RPMI7951 (cell line): ENCODE results near the gene MARCHF5.

- RAMPAGE, long total RNA = no peak
These were observed at the start of gene MARCHF5 for GRCh38 chr10:92290814-92291964. MARCHF5 (plus strand) TSS chr10:92291167.

DNA sequence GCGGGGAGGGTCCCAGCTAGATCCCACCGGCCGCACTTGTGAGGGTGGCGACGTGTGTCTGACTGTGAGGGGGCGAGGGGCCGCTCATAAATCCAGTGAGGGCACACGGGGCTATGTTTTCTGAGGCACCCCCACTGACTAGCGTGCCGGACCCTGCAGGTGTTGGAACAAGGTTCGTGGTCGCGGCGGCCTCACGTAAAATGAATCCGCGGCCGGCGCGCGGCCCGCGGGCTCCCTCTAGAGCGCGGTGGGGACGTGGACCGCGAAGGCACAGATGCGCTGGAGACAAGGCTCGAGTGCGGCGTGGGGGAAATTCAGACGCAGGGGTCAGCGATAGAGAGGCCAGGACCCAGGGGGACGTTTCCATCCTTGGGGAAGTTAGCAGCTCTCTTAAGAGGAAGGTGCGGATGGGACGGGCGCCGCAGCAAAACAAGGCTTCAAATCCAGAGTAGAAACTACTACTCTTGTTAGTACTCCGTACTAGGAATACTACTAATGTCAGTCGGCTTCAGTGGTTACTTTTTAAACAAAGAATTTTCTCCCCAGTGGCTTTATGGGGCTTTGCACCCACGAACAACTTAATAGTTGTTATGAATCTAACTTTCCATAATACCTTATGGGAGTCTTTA is 510 bp upstream of the IDE start:
- RAMPAGE, long total RNA = no peak

GRCh38 chr10:92747468-92748134 is 57.8 kb downstream of the HHEX start:
- RAMPAGE, long total RNA = no peak

DNA sequence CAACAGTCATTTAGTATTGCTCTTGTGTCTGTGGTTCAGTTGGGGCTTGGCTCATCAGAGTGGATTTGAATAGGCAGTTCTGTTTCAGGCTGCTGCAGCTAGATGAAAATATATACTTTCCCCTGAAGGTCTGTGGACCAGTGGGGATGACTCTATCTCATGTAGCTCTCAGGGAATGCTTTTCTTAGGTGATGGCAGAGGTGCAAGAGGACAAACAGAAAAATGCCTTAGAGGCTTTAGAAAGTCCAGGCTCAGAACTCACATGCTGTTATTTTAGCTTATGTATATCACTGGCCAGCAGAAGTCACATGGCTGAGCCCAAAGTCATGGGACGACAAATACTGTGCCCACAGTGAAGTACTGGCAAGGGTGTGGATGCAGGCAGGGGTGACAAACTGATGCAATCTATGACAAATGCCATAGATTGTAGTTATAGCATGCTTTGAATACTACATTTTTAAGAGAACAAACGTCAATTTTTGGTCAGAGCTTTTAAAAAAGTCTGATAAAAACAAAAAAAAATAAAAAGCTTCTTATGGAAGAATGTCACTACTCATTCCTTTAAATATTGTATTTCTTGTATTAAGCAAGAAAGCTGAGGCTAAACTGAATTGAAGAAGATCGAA is 15.0 kb upstream of the EXOC6 start:
- RAMPAGE, long total RNA = no peak

DNA sequence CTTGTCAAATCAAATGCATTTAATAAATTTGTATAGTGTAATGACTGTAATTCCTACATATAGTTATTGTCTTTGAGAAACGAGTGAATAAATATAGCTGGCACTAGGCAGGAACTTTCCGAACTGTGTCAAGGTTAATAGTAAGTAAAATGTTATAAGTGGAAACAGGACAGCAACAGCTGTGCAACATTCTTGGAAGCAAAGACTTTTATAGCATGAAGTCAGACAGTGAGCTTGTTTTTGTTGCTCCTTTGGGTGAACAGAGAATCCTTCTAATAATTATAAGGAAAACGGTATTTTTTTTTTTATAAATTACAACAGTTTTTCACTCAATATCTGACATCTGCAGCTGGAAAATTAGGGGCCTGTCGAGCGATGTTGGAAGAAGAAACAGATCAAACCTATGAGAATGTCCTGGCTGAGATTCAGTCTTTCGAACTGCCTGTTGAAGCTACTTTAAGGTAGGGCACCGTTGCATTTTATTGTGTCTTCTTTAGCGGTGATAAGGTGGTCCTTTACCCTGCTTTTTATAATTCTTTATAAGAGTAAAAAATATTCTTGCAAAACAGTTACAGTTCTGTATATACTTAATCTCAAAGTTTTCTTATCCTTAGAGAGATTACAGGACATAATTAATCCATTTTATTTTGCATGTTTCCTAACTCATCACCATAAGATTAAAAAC is 13.8 kb upstream of the EXOC6 start:
- RAMPAGE, long total RNA = no peak

DNA sequence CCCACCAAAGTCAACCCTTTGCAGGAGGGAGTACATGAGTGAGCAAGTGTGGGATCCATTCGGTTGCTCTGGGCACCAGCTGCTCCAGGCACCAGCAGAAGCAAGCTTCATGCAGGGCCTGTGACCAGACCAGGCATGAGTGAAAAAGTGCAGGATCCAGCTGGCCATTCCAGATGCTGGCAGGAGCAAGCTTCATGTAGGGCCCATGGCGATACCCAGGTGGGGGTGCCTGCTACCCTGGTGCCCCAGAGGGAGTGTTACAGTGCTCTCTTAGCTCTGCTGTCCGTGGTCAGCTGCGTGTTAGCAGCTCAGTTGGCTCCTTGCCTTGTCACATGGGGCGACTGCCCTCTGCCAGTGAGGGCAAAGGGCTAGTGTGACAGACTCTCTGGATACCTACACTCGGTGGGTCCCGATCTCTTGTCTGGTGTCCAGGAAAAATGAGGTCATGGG is 152.1 kb downstream of the CYP26A1 start:
- RAMPAGE, long total RNA = no peak

DNA sequence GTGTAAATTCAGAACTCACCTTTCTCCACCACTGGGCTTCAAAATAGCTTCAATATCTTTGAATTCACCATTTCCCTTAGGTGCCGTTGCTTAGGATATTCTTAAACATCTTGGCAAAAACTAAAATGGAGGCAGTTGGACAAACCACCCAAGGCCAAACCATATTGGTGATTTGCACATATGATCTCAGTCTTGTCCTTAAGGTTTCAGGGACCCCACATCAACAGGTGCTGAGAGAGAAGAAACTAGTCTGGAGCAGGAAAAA is 184.7 kb downstream of the CYP26A1 start:
- RAMPAGE, long total RNA = no peak

DNA sequence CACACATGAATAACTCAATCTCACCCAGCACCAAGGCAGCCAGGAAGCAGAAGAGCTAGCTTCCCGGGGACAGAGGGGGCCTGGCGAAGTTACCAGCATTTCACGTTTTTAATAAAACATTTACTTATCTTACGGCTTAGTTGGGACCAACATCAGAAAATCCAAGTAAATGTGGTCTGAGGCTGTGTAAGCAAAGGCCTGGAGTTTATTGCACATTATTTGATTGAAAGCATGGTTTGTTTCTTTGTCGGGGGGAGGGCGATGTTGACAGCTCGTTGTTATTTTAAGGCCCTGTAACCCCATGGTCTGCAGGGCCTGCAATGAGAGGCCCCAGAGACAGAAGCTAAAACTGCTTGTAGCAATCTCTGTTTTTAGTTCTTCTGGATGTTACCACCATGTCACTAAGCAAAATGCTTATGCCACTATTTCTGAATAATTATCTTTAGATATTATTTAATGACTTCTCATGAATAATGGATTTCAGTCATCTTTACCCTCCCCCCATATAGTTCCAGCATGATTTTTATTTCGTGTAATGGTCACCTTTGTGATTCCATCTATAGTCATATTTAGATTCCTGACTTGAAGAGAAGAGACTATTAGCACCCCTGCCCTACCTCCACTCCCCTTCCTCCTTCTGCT is 88.9 kb downstream of the MYOF start:
- RAMPAGE, long total RNA = no peak

GRCh38 chr10:93445443-93445935 is 36.6 kb downstream of the MYOF start:
- RAMPAGE, long total RNA = no peak

DNA sequence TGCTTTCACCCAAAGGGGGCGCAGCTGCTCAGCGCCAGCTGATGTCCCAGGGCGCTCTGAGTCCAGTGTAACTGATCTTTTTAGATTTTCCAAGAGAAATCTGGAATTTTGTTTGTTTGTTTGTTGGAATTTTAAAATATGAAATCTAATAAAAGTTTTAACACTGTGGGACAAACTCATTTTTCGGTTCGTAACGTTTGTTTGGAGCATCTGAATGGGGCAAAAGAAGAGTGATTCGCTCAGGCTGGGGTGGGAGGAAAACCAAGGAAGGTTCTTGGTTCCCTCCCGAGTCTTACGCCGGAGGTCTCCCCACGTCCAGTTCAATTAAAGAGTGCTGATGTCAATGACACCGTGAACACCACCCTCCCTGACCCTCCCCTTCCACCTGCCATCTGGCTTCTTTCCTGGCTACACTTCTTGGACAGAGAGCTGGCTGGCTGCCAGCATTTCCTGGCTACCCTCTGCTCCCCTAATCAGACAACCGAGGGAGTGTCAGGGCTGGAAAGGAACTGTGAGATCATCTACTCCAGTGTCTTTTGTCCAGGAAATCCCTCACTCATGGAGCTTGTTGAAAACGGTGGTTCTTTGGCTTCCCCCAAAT is 24.2 kb upstream of the FFAR4 start:
- RAMPAGE, long total RNA = no peak

DNA sequence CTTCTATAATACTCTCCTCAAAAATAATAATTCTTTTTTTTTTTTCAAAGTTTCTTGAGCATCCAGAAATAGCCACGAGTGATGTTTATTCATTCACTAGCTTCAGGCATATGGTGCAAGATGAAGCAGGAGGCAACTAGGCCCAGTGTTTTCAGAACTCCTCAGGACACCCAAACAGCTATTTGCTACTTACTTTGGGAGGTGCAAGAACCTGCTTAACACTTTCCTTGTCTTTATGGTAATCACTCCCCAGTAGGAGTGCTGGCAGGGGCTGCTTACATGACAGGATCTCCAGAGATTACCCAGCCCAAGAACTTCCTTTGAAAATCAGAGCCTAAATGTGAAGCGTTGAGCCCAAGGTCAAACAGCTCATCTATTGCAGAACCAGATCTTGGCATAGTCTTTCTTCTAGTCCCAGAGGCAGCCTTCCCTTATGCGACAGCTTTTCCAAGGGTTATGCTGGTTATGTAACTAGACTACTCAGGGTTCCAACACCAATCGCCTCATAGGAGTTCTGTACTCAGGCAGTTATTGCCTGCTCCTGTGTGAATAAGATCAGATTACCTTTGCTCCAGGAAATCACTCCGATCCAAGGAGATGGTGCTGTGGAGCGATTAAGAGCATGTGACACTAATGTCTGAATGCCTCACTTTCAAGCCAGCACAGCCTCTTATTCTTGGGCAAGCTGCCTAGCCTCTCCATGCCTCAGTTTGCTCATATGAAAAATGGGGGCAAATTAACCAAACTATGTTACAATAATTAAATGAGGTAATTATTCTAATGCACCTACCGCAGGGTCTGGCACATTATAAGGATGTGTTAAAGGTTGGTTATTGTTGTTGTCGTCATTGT is 8.5 kb upstream of the LGI1 start:
- RAMPAGE, long total RNA = no peak

DNA sequence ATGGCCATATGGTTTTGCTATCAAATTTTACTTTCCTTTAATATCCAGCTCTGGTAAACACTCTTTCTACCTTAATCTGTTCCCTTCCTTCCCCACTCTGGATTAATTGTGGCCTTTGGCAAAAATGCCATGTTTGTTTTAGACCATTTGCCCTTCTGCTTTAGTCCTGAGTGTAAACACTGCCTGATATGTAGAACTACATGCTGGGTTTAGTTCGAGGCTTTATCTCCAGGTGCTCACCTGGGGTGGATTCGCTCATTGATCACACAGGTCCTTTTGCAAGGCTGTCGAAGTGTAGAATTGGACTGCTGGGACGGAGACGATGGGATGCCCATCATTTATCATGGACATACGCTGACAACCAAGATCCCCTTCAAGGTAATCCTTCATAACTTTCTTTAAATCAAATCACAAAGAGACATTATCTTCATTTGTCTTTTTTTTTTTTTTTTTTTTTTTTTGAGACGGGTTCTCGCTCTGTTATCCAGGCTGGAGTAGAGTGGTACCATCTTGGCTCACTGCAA is 94.0 kb downstream of the NOC3L start:
- RAMPAGE, long total RNA = no peak

- RAMPAGE, long total RNA = no peak
These were observed 1.2 kb downstream of the NOC3L start for GRCh38 chr10:94361485-94361934.

DNA sequence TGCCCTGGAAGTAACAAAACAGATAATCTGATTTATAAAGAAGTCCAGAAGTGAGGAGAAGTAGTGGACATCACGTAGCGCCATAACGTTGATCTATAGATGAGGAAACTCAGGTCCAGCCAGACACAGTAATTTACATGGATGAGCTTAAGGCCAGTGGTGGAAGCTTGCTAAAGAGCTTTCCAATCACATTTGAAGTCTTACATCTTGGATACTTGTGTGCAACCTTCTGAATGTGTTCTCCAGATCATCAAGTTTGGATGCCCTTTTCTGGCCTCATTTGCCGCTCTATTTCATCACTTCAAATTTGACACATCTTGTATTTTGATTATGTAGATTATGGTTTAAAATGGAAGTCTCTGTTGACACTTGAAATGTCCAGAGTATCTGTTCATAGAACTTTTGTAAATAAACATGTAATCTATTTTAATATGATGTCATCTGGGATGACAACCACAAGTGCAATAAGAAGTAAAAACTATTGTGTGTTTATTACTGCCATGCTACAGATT is 30.2 kb downstream of the CYP2C8 start:
- RAMPAGE, long total RNA = no peak

DNA sequence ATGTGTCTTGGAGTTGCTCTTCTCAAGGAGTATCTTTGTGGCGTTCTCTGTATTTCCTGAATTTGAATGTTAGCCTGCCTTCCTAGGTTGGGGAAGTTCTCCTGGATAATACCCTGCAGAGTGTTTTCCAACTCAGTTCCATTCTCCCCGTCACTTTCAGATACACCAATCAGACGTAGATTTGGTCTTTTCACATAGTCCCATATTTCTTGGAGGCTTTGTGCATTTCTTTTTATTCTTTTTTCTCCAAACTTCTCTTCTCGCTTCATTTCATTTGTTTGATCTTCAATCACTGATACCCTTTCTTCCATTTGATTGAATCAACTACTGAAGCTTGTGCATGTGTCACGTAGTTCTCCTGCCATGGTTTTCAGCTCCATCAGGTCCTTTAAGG is 6.2 kb downstream of the CYP2C8 start:
- RAMPAGE, long total RNA = no peak

GRCh38 chr10:95066820-95068054 is 2.1 kb downstream of the CYP2C8 start:
- RAMPAGE, long total RNA = no peak

DNA sequence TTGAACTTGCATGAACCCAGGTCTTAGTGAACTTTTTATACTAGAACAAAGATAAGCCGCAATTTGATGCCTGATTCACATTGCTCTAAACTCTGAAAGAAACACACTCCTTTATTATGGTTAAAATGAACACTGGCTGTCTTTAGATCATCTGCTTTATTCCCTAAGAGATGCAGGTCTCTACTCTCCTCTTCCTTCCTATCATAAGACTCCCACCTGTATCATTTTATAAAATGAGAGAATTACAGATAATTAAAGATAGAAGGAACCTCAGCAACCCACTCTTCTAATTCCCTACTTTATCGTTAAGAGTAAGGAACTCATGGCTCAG is 47.8 kb upstream of the CYP2C8 start:
- RAMPAGE, long total RNA = no peak

DNA sequence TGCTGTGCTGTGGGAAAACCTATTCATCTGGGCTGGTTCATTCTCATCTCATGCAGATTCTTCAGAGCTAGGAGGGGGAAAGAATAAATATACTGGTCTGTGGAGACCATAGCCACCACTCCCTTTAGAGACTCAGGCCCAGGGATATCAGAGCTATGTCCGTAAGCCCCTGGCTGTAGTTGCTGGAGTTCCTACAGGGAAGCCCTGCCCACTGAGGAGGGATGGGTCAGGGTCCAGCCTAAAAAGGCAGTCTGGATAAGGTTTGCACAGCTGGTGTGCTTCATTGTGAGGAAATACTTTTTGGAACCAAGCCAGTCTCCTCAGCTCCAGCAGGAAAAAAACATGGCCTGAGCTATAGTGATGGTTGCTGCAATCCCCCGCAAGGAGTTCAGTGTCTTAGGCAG is 52.5 kb upstream of the CYP2C8 start:
- RAMPAGE, long total RNA = no peak

DNA sequence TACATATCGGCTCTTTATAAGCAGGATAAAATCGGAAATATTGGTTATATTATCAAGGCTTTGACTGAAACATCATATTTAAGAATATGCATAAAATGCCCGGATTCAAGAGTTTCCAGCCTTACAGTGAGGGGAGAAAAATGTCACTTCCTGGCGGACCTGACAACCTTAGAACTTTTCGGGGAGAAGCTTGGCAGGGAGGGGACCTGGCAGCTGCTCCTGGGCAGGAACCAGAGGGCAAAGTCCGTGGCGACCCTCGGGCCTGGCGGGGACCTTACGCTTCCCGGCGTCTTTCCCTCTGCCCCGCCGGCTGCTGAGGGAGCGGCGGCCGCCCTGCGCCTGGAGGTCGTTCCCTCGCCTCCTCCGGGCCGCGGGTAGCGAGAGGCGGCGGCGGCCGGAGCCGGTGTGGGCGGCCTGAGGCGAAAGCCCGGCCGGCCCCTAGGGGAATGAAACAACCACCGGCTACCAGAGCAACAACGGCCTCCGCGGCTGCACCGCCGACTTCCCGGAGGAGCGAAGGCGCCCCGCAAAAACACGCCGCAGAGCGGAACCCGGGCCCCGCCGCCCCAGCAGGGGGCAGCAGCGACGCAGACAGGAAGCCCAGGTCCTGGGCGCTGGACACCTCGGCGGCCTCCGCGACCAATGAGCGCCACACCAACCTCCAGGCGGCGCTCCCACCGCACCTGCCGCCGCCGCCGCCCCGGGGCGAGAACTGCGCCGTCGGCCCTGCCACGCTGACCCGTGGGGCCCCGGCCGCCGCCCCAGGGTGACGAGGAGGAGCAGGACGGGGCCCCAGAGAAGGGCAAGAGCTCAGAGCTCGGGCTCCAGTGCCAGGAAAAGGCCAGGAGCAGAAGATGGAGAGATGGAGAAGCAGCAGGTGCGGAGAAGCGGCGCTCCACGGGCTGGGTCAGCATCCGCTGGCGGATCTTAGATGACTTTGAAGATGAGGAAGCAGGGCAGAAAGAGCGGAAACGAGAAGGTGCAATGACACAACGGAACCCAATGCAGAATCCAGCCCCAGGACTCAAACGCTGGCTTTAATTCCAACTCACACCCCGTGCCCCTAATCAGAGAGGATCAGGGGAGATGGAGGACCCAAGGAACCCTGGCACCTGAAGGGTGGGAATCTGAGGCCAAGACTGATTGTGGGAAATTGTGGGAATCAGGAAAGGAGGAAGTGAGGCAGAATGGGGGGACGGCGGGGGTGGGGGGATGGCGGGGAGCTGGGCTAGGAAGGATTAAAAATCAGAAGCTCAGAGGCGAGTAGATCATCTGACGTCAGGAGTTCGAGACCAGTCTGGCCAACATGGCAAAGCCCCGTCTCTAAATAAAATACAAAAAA is 10.4 kb upstream of the ACSM6 start:
- RAMPAGE, long total RNA = no peak

- RAMPAGE, long total RNA = no peak
These were observed 36.7 kb downstream of the ACSM6 start for GRCh38 chr10:95230498-95231304.